SJSA1 (cell line): ENCODE results near the genes NBDY, NLRP2B and ZC4H2.

- RAMPAGE, long total RNA, result no peak
These were observed 29.0 kb upstream of the RRAGB start for GRCh38 chrX:55688439-55689030.

GRCh38 chrX:55727692-55728565, 10.4 kb downstream of the RRAGB start:
- RAMPAGE, long total RNA, result no peak

DNA sequence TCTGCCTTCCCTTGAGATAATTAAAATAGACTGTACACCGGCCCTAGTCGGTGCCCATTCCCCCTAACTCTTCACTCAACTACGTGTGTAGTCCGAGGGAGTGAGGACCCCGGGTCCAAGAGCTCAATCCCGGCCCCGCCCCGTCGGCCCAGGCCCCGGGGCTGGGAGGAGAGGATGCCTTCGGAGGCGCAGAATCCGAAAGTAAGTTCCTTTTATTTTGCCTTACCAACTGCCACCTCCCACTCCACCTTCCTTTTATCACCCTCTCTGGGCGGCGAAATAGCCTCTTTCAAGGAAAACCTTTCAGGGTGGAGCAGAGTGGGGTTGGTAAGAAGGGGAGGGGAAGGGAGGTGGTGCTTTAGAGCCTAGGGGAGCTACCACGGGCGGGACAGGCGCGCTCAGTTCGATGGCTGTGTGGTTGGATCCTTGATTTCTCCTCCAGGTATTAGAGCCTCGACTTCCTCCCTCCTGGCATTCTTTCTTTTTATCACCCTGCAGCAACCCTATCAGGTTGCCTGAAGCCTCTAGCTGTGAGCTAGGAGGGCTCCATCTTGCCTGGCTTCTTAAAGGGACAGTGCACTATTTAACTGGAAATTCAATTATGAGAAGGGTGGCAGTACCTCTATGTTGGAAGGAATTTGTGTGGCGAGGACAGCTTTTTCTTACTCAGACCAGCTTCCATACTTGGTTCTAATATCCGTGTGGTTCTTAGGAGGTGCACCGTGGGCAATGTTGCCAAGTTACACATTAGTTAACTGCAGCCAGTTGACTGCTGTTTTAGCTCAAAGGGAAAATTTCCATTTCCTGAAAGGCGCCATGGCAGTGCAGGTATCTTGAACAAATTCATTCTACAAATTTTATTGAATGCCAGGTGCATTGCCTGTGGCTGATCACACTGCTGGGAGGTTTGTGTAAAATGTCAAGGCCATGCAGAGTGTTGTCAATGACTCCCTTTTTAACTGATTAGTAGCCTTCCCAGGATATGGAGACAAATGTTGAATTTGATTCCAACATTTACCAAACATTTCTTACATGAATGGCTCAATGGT, 191.4 kb downstream of the RRAGB start:
- RAMPAGE, long total RNA, result no peak

DNA sequence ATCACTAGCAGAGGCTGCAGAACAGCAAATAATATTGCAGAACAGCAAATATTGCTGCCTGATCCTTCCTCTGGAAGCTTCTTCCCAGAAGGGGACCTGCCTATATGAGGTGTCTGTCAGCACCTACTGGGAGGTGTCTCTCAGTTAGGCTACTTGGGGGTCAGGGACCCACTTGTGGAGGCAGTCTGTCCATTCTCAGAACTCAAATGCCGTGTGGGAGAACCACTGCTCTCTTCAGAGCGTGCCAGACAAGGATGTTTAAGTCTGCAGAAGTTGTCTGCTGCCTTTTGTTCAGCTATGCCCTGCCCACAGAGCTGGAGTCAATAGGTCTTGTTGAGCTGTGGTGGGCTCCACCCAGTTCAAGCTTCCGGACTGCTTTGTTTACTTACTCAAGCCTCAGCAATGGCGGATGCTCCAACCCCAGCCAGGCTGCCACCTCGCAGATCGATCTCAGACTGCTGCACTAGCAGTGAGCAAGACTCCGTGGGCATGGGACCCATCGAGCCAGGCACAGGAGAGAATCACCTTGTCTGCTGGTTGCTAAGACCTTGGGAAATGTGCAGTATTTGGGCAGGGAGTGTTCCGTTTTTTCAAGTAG, 68.6 kb upstream of the UBQLN2 start:
- RAMPAGE, long total RNA, result no peak

- RAMPAGE, long total RNA, result start-site peak on the plus strand at chrX:56729238-56729288, 391 and 42 reads in 2 replicates; start-site peak on the plus strand at chrX:56729454-56729530, 45 and 38 reads in 2 replicates
These were observed at the start of gene NBDY for GRCh38 chrX:56729095-56729765. Gene NBDY (plus strand): TSS chrX:56729243.

DNA sequence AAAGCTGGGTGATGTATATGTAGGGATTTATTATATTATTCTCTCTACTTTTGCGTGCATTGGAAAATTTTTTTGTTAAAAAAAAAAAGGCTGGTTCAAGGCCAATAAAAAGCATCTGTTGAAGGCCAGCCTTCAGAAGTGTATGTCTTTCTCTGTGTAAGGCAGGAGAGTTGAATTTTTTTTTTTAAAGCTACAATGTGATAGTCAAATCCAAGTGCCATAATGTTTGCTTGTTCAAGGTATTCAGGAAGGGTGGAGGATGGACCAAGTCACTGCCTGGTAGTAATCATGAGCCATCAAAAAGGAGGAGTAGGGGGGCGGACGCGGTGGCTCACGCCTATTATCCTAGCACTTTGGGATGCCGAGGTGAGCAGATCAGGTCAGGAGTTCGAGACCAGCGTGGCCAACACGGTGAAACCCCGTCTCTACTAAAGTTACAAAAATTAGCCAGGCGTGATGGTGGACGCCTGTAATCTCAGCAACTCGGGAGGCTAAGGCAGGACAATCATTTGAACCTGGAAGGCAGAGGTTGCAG, 943 bp downstream of the NBDY start:
- RAMPAGE, long total RNA, result no peak

- RAMPAGE, long total RNA, result no peak
These were observed 24.5 kb downstream of the NBDY start for GRCh38 chrX:56753099-56754288.

DNA sequence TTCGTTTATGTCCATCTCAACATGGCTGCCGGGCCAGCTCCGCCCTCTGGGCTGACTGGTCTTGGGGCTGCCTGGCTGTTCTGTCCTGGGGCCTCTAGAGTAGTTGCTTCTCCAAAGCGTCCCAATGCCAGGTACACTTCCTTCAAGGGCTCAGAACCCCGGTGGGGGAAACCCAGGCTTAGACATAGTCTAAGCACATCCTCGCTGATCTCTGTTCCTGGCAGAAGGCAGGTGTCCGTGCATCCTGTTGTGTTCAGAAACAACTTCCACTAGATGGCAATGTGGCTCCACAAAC, 35.2 kb downstream of the NBDY start:
- RAMPAGE, long total RNA, result no peak

GRCh38 chrX:57592971-57593292, 1.1 kb downstream of the ZXDB start:
- RAMPAGE, long total RNA, result no peak

GRCh38 chrX:57596105-57596529, 4.3 kb downstream of the ZXDB start:
- RAMPAGE, long total RNA, result no peak

- RAMPAGE, long total RNA, result no peak
These were observed 15.8 kb downstream of the ZXDB start for GRCh38 chrX:57607604-57608041.

DNA sequence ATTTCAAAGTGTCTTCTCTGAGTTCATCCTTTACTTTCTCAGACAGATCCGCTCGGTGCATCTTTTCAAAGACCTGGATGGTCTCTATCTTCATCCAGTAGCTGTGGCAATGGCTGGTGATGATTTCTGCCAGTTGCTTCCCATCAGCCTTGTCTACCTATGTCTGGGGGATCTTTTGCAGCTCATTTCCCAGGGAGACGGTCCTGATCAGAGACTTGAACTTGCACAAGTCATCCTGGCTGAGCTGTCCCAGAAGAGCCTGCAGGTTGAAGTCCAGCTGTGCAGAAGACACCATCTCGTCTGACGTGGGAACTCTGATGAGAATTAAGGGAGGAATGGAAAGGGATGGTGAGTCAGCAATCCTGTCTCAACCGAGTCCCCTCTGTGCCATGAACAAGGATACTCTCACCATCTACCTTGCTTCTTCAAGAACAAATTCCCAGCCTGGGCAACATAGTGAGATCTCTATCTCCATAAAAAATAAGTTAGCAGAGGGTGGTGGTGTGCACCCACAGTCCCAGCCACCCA, at the start of gene NLRP2B:
Gene NLRP2B, minus strand, starts transcription at position 295 of the 528 bp plus-strand sequence.
- RAMPAGE, long total RNA, result no peak

- RAMPAGE, long total RNA, result no peak
These were observed 155.6 kb upstream of the SPIN4 start for GRCh38 chrX:63506676-63507122.

DNA sequence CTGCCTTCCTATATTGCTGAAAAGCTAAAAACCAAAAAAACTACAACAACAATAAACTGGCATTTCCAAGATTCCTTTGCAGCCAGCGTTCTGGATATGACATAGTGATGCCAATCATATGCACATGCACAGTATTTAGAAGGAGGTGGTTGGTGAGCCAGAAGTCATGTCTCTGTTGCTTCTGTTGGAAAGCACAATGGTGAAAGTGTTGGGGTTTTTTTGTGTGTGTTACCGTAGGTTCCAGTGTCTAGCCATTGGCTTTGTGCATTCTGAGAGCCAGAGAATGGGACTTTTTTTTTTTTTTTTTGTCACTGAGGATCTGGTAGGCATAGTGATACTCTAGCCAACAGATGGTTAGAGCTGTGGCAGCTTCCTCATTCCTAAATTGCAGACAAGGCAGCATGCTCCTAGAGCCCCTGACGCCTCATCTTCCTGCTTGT, 27.2 kb downstream of the ARHGEF9 start:
- RAMPAGE, long total RNA, result no peak

DNA sequence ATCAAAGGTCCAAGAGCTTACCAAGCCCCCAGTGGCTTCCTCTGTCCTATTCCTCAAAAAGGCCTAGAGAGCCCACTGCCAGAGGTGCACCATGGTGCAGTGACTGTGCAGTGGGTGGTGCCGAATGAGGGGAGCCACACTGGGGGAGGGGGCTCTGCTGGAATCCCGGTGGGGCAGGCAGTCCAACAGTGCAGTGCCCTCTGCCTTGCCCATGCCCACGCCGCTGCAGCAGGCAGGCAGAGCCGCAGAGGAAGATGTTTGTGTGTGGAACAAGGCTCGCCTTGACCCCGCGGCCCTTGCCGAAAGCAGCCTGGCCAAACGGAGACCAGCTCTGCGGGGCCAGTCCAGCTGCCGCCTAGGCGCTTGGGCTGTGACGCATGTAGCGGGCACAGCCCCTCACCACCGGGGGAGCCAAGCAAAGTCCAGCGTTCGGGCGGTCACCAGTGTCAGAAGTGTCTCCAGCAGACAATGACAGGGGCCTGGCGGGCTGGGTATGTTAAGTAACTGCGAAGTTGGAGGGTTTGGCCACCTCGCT, 1.4 kb downstream of the AMER1 start:
- RAMPAGE, long total RNA, result no peak

DNA sequence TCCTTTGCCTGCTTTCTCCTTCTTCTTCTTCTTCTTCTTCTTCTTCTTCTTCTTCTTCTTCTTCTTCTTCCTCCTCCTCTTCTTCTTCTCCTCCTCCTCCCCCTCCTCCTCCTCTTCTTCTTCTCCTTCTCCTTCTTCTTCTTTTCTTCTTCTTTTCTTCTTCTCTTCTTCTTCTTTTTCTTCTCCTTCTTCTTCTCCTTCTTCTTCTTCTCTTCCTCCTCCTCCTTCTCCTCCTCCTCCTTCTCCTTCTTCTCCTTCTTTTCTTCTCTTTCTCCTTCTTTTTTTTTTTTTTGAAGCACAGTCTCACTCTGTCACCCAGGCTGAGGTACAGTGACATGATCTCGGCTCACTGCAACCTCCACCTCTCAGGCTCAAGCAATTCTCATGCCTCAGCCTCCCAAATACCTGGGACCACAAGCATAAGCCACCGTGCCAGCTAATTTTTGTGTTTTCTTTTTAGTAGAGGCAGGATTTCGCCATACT, 47.6 kb downstream of the ZC4H2 start:
- RAMPAGE, long total RNA, result no peak

DNA sequence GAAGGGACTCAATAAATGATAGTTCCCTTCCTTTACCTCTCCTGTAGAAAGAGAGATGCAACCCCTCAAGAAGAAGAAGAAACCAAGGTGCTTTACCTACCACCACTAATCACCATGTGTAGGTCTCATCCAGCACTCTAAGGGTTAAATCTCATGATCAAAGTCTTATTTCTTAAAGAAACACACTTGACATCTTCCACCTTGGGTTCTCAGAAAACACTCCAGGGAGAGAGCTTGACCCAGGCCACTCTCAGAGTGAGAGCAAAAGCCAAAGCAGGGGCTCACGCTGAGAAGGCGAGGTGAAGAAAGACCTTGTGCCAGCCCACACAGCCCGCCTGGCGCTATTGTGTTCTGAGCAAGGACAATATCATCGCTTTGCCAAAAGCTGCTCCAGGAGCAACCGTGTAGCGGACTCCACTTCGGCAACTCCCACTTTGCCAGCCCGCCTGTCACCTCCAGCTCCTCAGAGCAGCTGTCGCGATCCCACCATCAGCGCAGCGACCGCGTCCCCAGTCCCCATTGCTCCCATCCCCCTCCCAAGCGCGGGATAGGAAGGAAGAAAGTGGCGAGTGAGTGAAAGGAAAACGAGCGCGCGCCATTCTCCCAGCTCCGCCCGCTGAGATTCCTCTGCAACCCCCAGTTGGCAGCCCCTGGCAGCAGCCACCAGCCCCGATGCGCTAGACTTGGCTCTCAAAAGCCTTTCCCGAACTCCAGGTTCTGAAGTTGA, 856 bp downstream of the ZC4H2 start:
- RAMPAGE, long total RNA, result no peak

GRCh38 chrX:64975958-64976941, at the start of gene ZC4H2:
Gene ZC4H2 (minus strand): TSS chrX:64976450.
- RAMPAGE, long total RNA, result no peak

GRCh38 chrX:65133939-65134441, 99.4 kb downstream of the ZC3H12B start:
- RAMPAGE, long total RNA, result no peak

- RAMPAGE, long total RNA, result no peak
These were observed 161.3 kb downstream of the ZC3H12B start for GRCh38 chrX:65195895-65196420.